Skeletal muscle cell (primary cell): ENCODE results near the gene EGFLAM.

GRCh38 chr5:37665633-37666425 lies 174.0 kb downstream of the GDNF start:
- RRBS = 64% methylated on average over 5 of the region's 15 CpGs

DNA sequence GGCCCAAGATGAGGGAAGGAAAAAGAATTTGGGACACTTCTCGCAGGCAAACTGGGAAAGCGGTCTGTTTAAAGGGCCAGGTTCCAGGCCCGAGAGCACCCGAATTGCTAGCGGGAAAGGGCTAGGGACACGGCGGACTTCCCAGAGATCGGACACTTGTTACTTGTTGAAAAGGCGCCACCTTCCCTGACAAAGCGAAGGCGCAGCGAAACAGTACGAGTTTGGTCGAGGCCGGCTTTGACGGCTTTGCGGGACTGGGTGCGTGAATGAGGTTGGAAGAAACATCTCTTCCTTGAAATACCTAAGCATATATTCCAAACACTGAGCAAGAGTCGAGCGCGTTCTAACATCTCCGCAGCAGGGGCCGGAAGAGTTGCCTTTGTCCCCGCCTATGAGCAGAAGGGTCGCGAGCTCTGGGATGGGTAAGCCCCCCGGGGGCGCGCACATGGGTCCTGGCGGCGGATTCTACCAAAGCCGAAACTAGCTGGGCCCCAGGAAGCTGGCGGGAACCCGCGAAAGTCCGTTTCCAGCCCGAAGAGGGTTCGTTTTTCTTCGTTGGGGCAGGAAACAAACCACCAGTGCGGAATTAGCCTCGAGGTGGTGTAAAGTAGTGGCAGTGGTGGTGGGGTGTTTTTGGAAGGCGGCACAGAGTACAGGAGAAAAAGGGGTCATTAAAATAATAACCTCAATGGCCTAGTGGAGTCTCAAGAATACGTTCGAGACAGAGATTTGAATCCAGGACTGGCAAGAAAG lies 1.5 kb downstream of the GDNF start:
- RRBS = 7% methylated on average over 5 of the region's 44 CpGs

DNA sequence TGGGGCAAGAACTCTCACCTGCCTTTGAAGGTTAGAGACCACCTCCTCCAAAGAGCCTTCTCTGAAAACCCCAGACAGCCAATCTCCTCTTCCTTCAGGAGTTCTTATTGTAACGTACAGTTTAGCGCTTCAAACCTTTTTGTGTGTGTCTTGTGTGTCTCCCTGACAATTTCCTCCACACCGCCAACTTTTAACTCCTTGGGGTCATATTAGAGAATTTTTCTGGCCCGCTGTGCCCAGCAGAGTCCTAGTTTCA lies 90.1 kb upstream of the EGFLAM start:
- RRBS = no CpG with 5 or more reads among the region's 4 CpGs

DNA sequence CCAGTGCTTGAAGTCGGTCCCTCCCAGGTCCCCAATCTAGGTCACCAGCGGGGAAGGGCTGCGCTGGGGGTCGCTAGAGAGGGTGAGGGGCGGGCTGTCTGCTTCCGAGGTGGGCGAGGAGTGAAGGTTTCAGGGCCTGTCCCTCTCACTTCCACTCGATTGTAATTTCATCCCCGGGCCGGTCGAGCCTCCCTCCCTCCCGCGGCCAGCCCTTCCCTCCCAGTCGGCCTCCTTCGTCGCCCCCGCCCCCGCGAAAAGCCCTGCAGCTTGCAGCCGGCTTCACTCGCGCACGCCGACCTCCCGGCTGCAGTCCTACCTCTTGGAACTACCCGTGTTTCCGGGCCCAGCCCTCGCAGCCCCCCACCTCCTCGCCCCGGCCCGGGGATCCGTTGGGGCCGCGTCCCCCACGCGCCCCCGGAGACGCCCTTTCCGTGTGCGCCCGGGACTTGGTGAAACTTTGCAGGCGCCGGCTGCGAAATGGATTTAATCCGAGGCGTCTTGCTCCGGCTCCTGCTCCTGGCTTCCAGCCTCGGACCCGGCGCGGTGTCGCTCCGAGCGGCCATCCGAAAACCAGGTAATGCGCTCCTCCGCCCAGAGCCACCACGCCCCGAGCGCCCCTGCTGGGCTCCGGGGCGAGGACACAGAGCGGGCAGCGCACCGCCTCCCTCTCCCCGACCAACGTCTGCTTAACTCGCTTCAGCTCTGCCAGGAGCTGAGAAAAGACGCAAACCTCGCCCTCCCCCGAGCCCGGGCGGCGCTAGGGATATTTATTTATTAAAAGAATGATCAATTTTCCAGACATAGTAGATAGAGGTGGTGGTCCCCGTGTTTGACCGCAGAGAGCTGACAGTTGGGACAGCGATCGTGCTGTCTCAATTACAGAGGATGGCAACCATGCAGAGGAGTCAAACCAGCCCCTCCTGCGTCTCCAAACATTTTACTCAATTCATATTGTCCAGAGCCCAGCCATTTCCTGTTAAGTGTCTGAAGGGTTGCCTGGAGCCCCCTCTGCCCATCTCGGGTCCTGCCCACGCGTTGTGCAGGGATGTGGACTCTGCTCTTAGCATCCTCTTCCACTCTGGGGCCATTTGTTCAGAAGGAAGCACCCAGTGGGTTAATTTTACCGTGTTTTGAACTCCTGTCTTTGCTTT lies at the start of gene EGFLAM:
Gene EGFLAM, plus strand, starts transcription at position 282 of the 1,151 bp plus-strand sequence.
- RRBS = 2% methylated on average over 21 of the region's 83 CpGs

- RRBS = 28% methylated on average over 4 of the region's 25 CpGs
Measured at GRCh38 chr5:38445941-38446709, 110.3 kb downstream of the LIFR start.

DNA sequence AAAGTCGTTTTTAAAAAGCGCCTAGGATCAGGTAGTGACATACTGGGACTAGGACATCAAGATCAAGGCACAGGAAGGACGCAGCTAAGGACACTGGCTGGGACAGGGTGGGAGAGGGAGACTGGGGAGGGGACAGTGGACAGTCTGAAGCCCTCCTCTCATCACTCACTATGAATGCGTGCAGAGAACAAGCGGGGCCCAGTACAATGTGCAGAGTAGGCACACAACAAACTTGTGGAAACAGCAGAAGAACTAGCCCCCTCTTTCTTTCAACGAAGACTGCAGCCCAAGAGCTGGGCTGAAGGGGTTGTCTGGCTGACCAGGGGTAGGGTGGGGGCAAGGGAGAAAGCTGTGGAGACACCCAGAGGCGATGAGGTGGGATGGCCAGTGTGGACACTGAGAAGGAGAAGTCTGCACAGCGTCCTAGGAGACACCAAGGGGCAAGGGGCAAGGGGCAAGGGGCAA lies 62.4 kb downstream of the LIFR start:
- RRBS = no CpG with 5 or more reads among the region's 8 CpGs

- RRBS = no CpG with 5 or more reads among the region's 6 CpGs
Measured at GRCh38 chr5:38552718-38553544, 3.5 kb downstream of the LIFR start.

DNA sequence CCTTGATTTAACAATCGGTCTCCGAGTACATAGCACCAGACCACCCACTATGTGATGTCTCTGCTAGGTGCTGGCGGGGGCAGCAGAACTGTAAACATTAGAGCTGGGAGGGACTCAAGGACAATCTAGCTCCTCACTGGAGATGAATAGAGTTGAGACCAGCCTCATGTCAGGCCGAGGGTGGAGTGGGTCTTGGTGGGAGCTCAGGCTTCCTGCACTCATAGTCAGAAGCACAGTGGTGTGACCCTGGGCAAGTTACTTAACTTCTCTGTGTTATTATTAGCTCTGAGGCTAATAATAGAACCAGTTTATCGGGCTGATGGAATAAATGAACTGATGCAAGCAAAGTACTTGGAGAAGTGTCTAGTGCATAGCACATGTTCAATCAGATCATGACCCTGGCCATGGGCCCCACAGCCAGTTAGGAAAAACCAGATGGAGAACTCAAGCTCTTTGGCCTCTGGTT lies 45.4 kb upstream of the OSMR start:
- RRBS = no CpG with 5 or more reads among the region's 5 CpGs

- RRBS = no CpG with 5 or more reads among the region's 5 CpGs
Measured at GRCh38 chr5:38871971-38872629, 26.3 kb downstream of the OSMR start.

GRCh38 chr5:38887629-38888475 lies 42.0 kb downstream of the OSMR start:
- RRBS = no CpG with 5 or more reads among the region's 16 CpGs

GRCh38 chr5:39067877-39068808 lies 6.1 kb downstream of the RICTOR start:
- RRBS = no CpG with 5 or more reads among the region's 7 CpGs

DNA sequence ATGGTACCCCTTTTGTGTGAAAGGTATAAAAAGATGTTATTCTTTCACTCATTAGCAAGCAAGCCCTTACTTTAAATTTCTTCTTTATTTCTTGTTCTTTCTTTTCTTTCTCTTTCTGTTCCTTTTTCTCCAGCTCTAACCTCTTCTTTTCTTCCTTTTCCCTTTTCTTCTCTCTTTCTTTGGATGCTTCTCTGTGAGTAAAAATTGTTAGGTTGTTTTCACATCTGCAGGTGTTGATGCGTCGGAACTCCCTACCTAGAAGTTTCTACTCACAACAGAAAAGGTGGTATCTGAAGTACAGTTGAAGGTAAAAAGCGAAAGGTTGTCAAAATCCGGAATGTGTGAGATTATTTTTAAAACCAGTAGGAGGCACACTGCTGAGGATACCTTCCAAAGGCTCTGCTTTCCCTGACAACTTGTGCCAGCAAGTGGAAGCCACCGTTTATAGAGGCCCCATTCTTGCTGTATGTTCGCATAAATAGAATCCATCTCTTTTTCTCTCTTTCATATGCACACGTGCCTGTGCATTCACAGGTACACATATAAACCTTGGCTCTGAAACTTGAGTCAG lies 63.4 kb upstream of the RICTOR start:
- RRBS = no CpG with 5 or more reads among the region's 7 CpGs

DNA sequence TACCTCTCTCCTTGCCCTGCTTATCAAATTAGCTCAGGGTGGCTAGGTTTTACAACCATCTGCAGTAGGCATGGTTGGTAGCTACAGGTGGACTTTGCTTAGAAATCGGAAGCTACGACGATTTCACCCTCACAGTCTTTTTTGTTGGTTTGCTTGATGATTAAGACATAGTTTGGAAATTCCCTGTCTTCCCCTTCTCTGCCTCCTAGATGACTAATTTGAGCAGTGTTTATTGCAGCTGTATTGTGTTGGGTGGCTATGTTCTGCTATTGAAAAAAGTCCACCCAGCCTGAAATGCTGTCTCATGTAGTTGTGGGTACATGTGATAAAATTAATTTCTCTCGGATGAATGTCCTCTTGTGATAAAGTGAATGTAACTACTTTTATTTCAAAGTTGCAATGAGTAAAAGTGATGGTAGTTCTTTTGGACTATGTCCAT lies 37.2 kb upstream of the FYB1 start:
- RRBS = no CpG with 5 or more reads among the region's 4 CpGs

GRCh38 chr5:39362360-39363067 lies 1.8 kb downstream of the C9 start:
- RRBS = no CpG with 5 or more reads among the region's 12 CpGs

- RRBS = no CpG with 5 or more reads among the region's 9 CpGs
Measured at GRCh38 chr5:39525705-39526130, 100.9 kb upstream of the DAB2 start.

- RRBS = no CpG with 5 or more reads among the region's 1 CpG
Measured at GRCh38 chr5:40388753-40389144, 291.0 kb upstream of the PTGER4 start.

DNA sequence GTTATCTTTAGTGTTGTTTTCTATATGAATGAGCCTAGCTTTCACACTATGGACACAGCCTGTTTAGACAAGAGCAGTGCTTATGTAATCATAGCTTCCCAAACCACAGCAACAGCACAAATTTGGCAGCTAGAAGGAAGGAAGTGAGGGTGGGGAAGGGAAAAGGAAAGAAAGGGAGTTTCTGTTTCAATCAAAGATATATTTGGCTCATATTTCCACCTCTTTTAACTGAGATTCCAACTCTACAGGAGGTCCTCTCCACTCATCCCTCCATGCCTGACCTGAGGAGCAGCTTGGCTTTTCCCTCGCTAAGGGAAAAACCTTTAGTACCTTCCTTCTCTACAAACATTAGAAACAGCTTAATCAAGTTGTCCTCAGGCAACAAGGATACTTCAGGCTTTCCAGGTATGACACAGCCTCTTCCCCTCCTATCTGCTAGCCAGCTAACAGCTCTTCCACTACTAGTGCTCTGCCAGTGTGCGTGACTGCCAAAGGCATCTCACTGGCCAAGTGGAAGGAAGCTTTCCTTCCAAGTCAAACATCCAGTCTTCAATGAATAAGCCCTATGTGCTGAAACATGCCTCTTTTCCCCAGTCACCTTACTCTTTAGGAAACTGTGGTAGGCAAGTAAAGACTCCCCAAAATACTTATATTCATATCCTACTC lies 268.6 kb upstream of the PTGER4 start:
- RRBS = no CpG with 5 or more reads among the region's 2 CpGs

DNA sequence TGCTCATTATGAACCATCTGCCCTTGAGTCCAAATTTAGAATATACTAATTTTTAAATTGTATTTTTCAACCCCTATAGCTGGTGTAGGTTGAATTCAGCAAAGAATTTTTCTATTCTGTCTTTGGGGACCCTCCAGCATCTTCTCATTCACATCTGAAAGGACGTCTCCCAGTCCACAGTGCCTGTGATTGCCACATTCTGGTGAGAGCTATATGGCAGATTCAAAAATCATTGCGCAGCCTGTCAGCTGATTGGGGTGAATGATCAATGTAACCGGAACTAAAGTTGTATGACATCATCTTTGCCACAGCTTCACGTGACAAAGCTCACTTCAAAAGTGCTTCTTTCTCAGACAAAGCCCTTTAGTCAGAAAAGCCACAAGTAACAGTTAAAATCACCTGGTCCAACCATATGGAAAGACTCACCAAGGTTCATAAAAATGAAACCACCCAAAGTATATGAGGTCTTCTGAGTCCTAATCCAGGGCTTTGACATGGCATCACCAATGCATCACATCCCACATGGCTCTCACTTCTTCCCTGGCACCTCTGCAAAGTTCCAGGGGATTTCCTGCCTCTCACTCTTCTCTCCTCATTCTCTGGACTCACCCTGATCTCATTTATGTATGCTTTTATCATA lies 193.3 kb upstream of the PTGER4 start:
- RRBS = no CpG with 5 or more reads among the region's 4 CpGs

GRCh38 chr5:40615365-40616167 lies 64.1 kb upstream of the PTGER4 start:
- RRBS = no CpG with 5 or more reads among the region's 5 CpGs

- RRBS = no CpG with 5 or more reads among the region's 8 CpGs
Measured at GRCh38 chr5:40754994-40755316, 806 bp downstream of the TTC33 start.